AG10803 (cell line): ENCODE measurements around the genes GPR32, KLK2, KLK7, KLK14, SIGLEC7 and ETFB.

DNA sequence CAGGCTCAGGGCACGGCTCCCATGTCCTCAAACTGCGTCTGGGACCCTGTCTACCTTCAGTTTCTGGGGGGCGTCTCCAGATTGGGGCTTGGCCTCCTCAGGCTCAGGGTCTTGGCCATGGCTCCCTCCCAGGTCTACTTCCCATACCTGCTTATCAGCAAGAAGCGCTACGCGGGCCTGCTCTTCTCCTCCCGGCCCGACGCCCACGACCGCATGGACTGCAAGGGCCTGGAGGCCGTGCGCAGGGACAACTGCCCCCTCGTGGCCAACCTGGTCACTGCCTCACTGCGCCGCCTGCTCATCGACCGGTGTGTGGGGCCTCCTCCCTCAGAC, 4.1 kb upstream of the SPIB start:
- RRBS = 16% methylated on average over 9 of the region's 18 CpGs

DNA sequence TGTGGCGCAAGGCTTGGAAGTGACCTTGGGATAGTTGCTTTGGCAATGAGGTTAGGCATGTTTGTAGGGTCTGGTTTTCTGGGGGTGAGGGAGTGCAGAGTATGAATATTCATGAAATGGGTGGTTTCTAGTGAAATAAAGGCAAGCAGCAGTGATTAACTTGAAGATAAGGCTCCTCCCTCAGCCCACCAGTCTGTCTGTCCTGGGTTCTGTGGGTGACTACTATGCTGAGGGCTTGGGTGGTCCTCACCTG, 932 bp upstream of the GARIN5A start:
- RRBS = no CpG with 5 or more reads among the region's 1 CpG

- RRBS = no CpG with 5 or more reads among the region's 2 CpGs
Measured at GRCh38 chr19:50497940-50498515, 13.0 kb downstream of the JOSD2 start.

DNA sequence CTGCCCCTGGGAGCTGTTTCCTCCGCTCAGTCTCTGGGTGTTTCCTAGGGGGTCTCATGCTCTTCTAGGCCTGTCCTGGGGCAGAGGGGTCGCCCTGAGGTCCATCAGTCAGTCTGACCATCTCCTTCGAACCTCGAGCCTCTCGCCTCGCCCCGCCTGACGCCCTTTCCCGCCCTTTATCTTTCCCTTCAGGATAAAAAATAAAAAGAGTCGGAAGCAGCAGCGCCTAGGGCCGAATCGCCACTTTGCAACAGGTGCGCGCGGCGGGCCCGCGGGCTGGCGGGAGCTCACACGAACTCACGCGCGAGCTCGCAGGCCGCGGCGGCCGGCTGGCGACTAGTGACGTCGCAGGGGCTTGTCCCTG, 33.8 kb downstream of the SYT3 start:
- RRBS = no CpG with 5 or more reads among the region's 32 CpGs

GRCh38 chr19:50770227-50770650, at the start of gene GPR32:
TSS of gene GPR32 (plus strand) at chr19:50770464.
- RRBS = no CpG with 5 or more reads among the region's 3 CpGs

- RRBS = no CpG with 5 or more reads among the region's 10 CpGs
Measured at GRCh38 chr19:50872917-50873625, at the start of gene KLK2. TSS of gene KLK2 (plus strand) at chr19:50873439.

GRCh38 chr19:50875960-50876500, 2.8 kb downstream of the KLK2 start:
- RRBS = no CpG with 5 or more reads among the region's 6 CpGs

DNA sequence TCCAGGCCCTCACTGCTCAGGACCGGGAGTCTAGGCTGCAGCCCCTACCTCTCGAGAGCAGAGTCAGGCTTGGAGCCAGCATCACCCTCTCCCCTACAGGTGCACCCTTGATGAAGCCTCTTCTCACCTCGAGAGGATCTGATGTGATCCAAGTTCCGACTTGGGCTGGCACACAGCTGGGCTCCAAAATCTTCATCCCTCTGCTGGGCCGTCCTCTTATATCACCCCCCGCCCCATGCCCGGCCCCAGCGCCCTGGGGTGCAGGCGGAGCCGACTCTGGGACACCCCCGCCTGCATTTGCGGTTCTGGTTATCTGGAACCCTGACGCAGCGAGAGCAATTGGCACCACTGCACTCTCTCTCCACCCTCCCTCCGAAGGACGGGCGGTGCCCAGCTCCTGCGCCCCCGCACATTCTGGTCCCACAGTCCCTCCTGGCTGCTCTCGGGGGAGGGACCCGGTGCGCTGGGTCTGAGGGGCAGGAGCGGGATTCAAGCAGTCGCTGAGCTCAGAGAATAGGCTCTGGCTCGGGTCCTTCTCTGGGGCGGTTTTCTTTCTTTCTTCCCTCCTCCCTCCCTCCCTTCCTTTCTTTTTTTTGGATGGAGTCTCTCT, at the start of gene KLK7:
TSS of gene KLK7 (minus strand) at position 194 of the 610 bp plus-strand sequence.
- RRBS = no CpG with 5 or more reads among the region's 26 CpGs

GRCh38 chr19:51069192-51069682, 4.3 kb upstream of the KLK13 start:
- RRBS = no CpG with 5 or more reads among the region's 8 CpGs

DNA sequence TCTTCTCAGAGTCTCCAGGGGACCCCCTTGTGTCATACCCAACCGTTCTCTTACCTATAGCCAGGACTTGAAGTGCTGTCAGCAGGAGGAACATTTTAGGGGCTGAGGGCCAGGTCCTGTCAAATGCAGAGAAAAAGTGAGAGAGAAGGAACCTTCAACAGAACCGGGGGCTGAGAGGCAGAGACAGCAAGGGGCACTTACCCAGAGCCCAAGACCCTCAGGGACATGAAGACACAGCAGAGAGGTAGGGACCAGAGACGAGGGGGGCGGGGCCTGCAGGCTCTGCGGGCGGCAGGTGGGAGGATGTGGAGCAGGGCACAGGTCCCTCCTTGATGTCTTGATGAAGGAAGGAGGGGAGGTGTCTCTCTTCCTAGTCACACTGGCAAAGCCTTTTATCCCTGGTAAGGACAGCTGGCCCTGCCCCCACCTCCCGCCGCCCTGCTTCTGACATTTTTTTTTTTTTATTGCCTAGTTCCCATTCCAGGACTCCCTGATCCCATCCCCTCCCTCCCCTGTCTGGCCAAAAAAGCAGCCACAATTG, at the start of gene KLK14:
TSS of gene KLK14 (minus strand) at position 367 of the 541 bp plus-strand sequence.
- RRBS = no CpG with 5 or more reads among the region's 8 CpGs

DNA sequence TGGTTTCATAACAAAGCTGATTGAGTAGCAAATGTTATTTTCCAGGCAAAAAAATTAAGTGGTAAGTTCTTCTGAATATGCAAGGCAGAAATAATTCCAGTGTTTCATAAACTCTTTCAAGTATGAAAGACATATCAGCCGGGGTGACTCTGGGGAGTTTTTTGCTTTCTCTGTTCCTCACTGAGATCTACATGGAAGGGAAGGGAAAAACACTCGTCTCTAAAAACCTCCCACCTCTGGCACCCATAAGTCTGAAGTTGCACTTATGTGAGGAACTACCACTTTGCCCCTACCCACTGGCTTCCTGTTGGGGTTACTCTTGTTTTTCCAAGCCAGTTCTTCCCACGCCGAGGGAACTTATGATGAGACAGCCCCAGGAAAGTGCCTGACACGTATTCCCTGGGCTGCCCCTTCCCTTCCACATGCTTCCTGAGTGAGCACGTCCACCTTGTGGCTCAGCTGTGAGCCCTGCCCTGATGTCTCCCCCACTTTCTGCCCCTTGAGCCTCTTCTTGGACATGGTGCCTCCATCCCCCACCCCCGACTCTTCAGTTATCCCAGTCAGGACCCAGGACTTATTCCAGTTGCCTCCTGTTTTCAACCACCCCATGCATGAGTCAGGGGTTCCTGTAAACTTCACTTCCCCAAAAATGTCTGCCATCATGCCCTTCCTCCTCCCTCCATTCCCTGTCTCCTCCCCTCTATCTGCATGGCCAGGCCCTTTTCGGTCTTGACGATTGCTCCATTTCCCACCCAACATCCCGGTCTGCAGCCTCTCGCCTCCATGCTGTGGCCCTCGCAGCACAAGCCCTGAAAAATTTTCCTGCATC, 5.2 kb upstream of the SIGLEC7 start:
- RRBS = no CpG with 5 or more reads among the region's 12 CpGs

GRCh38 chr19:51141984-51142773, at the start of gene SIGLEC7:
TSS of gene SIGLEC7 (plus strand) at chr19:51142301.
- RRBS = no CpG with 5 or more reads among the region's 19 CpGs

- RRBS = no CpG with 5 or more reads among the region's 9 CpGs
Measured at GRCh38 chr19:51364023-51364779, 2.0 kb downstream of the ETFB start.

DNA sequence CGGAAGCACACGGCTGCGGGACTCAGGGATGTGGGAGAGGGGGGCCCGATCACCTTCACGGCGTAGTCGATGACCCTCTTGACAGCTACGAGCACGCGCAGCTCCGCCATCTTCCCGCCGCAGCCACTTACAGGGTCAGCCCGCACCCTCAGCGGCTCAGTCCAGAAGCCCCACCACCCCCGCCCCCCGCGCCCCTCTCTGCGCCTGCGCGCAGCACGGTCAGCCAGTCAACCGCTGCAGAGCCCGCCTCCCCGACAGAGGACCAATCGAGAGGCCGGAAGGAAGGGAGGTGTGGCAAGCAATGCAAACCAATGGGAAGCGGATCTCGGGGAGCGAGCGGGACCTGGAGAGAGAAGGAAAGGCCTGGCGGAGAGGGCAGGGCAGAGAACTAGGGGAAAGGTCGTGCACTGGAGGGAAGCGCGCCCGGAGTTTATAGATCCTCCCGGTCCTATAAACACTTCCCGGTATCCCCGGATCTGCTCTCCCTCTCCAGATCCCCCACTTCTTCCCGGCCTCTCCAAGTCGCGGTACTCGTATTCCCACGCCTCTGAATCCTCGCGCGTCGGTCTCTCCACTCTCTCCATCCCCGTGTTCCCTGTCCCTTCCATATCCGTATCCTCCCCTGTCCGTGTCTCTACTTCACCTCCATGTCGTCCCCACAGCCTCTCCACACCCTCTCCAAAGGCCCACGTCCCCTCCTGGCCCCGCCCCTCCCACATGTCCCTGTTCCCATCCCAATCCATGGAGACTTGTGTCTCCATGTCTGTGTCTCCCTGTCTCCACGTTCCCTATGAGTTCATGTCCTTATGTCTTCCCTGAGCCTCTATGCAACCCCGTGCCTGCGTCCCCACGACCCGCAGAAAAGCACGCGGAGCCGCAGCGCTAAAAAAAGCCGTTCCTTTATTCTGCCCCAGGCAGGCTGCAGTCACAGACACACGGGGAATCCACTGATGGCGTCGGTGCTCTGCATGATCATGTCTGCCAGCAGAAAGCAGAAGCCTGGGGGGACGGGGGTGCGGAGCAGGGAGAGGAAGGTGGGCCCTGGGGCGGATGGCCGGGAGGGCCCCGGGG, at the start of gene ETFB:
TSS of gene ETFB (minus strand) at position 172 of the 1,071 bp plus-strand sequence.
- RRBS = no CpG with 5 or more reads among the region's 72 CpGs

DNA sequence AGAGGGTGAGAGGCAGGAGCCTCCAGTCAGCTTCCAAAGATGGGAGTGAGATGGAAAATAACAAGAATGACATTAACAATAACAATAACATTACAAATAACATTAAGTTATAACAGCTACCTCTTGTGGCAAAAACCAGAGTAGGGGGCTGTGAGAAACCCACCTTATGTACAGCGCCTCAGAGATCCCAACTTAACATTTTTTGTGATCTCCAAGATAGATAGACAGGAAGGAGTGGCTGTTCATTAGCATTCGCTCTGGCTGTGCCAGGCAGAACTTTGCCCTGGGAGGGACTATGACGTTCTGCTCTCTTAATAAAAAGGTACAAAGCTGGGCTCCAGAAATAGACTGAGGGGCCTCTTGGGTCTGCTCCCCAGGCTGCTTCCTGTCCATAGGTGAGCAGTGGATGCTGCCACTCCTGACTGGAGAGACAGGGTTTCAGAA, 15.0 kb upstream of the SIGLEC8 start:
- RRBS = no CpG with 5 or more reads among the region's 3 CpGs

GRCh38 chr19:51507794-51508243, 6.2 kb upstream of the SIGLEC12 start:
- RRBS = no CpG with 5 or more reads among the region's 4 CpGs

DNA sequence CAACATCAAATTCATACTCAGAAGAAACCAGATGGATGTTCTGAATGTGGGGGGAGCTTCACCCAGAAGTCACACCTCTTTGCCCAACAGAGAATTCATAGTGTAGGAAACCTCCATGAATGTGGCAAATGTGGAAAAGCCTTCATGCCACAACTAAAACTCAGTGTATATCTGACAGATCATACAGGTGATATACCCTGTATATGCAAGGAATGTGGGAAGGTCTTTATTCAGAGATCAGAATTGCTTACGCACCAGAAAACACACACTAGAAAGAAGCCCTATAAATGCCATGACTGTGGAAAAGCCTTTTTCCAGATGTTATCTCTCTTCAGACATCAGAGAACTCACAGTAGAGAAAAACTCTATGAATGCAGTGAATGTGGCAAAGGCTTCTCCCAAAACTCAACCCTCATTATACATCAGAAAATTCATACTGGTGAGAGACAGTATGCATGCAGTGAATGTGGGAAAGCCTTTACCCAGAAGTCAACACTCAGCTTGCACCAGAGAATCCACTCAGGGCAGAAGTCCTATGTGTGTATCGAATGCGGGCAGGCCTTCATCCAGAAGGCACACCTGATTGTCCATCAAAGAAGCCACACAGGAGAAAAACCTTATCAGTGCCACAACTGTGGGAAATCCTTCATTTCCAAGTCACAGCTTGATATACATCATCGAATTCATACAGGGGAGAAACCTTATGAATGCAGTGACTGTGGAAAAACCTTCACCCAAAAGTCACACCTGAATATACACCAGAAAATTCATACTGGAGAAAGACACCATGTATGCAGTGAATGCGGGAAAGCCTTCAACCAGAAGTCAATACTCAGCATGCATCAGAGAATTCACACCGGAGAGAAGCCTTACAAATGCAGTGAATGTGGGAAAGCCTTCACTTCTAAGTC, 16.3 kb downstream of the ZNF175 start:
- RRBS = no CpG with 5 or more reads among the region's 6 CpGs

DNA sequence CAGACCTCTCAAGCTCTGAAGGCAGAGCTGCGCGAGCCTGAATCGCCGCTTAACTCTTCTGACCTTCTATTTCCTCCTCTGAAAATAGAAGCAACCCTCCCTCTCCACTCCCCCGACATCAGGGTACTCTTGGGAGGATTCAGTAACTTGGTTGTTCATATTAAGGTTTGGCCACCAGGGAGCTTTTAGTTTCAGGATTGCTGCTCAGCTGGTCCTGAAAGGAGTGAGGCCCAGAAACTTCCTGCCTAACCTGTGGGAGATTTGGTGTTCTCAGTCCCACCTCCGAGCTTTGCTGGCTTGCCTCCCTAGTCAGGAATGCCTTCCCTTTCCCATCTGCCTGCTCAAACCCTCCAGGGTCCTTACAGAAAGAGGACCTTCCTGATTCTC, 27.7 kb downstream of the SIGLEC5 start:
- RRBS = no CpG with 5 or more reads among the region's 6 CpGs

- RRBS = 0% methylated on average over 2 of the region's 11 CpGs
Measured at GRCh38 chr19:51689647-51690003, 3.5 kb upstream of the SPACA6 start.

DNA sequence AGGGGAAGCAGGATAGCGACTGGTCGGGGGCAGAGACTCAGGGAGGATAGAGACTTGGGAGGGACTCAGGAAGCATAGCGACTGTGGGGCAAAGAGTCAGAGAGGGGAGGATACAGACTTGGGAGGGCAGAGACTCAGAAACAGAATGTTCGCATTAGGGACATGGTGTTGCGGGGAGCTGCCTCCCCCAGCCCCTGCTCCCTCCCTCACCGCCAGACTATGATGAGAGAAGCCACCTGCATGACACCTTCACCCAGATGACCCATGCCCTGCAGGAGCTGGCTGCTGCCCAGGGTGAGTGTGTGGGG, 1.1 kb downstream of the SPACA6 start:
- RRBS = no CpG with 5 or more reads among the region's 6 CpGs